Neural progenitor cell (in vitro differentiated cells): Measurements from ENCODE around the genes ACHE, VGF, CLDN15 and FIS1.

DNA sequence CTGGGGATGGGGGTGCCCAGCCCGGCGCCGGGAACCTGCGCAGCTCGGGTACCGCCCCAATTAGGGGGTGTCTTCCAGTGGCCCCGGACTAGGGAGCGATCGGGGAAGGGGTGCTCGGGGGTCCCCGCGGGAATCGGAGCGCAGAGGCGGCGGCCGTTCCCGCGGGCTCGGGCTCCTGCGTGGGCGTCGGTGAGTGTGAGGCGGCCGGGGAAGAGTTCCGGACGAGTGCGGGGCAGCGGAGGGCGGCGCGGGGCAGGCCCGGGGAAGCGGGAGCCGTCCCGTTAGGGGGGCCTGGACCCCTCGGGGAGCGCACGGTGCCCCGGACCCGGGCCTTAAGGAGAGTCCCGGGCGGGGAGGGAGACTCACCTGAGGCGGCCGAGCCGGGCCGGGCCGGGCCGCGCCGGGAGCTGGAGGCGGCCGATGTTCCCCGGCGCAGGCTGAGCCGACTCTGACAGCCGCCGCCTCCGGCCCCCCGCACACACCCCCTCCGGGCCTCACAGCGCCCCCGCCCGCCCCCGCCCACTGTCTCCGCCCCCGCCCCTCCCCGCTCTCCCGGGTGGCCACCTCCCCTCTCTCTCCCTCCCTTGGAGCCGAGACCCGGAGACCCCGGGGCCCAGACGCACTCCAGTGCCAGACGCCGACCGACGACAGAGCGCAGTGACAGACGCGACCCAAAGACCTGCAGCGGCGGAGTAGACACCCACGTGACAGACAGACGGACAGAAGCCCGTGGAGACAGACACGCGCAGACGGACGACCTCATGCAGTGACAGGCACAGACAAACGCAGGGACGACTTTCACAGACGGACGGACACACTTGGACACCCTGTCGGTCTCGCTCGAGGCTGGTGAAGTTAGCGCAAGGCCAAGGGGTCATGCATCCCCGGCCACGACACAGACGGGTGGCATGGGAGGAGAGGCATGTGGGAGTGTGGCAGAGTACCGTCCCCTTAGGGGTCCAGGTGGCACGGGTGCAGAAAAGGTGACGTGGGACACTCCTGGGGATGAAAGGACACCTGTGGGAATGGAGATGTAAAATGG is at the start of gene ACHE:
TSS of gene ACHE (minus strand) at position 453 of the 1,042 bp plus-strand sequence.
- RAMPAGE, long total RNA = no peak

DNA sequence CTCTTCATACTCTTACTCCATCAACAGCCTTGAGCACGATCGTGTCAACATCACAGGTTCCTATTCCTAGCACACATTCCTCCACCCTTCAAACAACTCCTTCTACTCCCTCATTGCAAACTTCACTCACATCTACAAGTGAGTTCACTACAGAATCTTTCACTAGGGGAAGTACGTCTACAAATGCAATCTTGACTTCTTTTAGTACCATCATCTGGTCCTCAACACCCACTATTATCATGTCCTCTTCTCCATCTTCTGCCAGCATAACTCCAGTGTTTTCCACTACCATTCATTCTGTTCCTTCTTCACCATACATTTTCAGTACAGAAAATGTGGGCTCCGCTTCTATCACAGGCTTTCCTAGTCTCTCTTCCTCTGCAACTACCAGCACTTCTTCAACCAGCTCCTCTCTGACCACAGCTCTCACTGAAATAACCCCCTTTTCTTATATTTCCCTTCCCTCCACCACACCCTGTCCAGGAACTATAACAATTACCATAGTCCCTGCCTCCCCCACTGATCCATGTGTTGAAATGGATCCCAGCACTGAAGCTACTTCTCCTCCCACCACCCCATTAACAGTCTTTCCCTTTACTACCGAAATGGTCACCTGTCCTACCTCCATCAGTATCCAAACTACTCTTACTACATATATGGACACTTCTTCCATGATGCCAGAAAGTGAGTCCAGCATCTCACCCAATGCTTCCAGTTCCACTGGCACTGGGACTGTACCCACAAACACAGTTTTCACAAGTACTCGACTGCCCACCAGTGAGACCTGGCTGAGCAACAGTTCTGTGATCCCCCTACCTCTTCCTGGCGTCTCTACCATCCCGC is 9.5 kb upstream of the MUC12 start:
- RAMPAGE, long total RNA = no peak

GRCh38 chr7:101130187-101130842 is 3.4 kb downstream of the SERPINE1 start:
- RAMPAGE, long total RNA = no peak

DNA sequence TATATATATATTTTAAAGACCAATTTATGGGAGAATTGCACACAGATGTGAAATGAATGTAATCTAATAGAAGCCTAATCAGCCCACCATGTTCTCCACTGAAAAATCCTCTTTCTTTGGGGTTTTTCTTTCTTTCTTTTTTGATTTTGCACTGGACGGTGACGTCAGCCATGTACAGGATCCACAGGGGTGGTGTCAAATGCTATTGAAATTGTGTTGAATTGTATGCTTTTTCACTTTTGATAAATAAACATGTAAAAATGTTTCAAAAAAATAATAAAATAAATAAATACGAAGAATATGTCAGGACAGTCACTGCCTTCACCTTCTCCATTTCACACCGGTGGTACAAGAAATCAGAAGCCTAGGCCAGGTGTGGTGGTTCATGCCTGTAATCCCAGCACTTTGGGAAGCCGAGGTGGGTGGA is 12.1 kb downstream of the SERPINE1 start:
- RAMPAGE, long total RNA = no peak

GRCh38 chr7:101164956-101166214 is at the start of gene VGF:
Gene VGF, minus strand, starts transcription at chr7:101165569.
- RAMPAGE, long total RNA = no peak

DNA sequence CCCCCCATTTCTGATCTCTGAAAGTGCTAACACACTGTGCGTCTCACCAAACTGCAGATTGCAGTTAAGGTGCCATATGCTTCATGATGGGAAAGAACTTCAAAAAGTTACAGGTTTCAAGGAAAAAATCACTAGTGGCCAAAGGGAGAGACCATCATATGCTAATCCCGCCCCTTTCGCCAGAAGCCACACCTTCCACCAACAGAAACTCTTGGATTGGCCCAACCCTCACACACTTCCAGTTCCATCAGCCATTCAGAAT is 2.2 kb upstream of the NAT16 start:
- RAMPAGE, long total RNA = no peak

GRCh38 chr7:101237532-101238423 is at the start of gene CLDN15:
Gene CLDN15, minus strand, starts transcription at chr7:101237802.
- RAMPAGE, long total RNA = no peak

GRCh38 chr7:101238424-101238682 is 751 bp upstream of the CLDN15 start:
- RAMPAGE, long total RNA = no peak

DNA sequence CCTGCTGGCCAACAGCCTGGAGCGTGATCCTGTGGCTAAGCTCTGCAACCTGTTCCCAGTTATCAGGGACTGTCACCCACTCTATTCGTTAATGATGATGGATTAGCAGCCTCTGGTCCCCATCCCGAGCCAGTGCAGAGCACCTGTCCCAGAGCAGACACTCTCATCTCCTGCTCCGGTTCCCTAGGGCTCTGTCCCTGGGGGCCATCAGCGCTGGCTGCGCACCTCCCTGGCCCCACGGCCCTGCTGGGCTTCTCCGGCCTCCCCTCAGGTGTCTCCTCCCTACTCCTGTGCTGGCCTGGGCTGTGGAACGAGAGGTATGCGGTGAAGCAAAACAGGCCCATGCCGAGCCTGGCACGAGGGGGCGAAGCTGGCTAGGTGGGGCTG is 1.1 kb upstream of the CLDN15 start:
- RAMPAGE, long total RNA = no peak

- RAMPAGE, long total RNA = no peak
These were observed at the start of gene FIS1 for GRCh38 chr7:101244530-101245519. Gene FIS1, minus strand, starts transcription at chr7:101245081.

GRCh38 chr7:101299292-101299880 is 22.2 kb downstream of the IFT22 start:
- RAMPAGE, long total RNA = no peak

- RAMPAGE, long total RNA = no peak
These were observed 4.5 kb downstream of the MYL10 start for GRCh38 chr7:101624552-101625047.

DNA sequence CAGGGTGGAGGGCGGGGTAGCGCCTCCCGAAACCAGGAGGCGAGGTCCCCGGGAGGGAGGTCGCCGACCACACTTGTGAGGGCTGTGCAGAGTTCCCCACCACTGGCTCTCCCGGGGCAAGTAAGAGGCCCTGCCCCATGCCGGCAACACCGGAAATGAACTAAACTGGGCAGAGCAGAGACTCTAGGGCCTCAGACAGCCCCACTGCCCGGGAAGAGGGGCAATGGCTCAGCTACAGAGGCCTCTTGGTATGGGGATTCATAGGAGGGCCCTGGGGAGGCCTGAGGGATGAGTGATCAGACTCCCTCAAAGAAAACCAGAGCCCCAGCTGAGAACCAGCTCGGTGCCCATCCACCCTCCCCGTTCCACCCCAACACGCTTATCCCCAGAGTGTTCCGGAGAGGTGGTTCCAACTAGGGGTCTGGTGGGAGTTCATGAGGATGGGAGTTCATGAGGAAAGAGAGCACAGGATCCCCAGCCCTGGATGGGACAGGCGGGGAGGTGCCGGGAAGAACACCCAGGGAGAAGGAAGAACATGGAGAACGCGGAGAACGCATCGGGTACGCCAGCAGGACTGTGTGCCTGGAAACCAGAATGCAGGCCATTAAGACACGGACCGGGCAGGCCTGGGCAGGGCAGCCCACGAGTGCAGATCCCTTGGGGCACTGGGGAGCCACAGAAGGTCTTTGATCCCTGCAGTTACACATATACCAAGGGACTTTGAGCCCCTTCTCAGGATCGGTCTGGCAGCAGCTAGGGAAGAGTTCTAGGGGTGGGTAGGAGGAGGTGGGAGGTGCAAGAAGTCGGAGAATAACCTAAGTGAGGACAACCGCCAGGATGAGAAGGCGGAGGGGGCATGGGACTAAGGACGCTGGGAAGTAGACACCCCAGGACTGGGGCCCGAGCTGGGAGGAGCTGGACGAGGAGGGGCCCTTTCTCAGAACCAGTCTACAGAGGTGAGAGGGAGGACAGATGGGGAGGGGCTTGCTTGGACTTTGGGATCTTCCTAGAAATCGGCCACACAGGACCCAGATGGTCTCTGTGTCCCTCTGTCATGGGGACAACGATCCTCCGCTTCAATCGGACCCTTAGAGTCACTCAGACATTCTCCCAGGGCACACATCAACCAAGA is 89.7 kb upstream of the MYL10 start:
- RAMPAGE, long total RNA = no peak

- RAMPAGE, long total RNA = no peak
These were observed 14.7 kb downstream of the CUX1 start for GRCh38 chr7:101832096-101832501.

DNA sequence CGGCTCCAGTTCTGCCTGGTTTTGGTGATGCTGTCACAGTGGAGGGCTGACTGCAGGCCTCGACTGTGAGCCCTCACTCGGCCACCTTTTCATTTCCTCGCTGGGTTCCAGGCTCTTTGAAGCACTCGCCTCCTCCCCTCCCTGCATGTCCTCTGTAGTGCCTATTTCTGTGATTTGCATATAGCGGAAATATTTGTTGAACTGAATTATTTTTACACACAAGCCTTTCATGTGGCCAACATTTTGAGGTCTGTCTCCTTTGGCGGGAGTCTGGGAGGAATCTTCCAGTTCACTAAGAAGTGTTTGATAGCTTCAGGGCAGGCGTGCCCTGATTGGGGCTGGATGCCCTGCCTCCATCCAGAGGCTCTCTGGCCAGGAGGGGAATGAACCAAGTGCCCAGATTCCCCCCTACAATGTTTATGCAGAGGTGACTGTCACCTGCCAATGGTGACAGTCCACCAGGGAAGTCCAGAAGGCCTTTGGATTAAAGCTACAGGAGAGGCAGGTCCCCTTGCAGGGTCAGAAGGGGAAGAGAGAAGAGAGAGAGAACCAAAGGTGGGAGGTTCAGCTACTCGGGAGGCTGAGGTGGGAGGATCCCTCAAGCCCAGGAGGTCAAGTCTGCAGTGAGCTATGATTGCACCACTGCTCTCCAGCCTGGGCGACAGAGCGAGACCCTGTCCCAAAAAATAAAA is 67.6 kb downstream of the CUX1 start:
- RAMPAGE, long total RNA = no peak

DNA sequence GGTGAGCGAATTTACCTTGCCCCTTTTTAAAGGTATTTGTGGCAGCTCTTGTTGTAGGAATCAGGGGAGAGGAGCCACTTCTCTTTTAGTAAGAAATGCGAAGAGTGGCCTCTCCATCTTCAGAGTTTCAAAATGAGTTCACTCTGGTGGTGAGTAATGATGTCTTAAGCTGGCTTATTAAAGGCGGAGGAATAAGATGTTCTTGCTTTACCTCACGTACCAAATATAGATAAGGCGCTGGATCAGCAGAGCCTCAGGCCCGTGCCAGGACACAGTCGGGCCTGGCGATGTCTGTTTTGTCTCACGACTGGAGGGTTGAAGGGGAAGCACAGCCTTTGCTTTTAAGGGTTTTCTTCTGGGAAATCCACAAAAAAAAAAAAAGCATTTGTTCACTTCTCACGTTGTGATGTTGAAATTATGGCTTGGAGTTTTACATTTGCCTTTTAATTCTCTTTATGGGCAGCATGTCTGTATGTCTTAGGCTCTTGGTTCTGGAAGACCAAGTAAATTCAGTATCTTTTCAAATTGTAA is 136.1 kb downstream of the CUX1 start:
- RAMPAGE, long total RNA = no peak

GRCh38 chr7:102061750-102062430 is 224.8 kb upstream of the SH2B2 start:
- RAMPAGE, long total RNA = no peak

DNA sequence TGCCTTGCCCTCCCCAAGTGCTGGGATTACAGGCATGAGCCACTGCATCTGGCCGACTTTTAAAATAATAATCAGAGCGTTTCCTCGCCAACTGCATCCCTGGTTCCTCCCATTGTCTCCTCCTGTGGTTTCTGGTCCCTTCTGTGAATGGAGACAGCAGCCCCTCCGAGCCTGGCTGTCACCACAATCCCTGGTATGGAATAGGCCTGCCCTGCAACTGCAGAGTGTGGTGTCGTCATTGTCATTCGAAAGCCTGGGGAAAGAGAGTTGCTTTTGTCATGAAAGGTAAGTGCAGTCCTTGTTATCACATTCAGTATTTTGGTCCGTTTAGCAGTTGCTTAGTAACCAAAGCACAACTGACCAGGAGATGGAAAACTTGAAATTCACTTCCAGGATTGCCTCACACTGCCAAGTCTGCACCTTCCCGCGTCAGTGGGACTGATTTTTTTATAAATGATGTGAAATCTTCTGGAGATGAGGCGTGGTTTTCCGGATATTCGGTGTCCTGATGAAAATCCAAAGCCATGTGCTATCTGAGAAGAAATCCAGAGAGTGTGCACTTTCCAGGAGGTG is 133.9 kb upstream of the SH2B2 start:
- RAMPAGE, long total RNA = no peak

DNA sequence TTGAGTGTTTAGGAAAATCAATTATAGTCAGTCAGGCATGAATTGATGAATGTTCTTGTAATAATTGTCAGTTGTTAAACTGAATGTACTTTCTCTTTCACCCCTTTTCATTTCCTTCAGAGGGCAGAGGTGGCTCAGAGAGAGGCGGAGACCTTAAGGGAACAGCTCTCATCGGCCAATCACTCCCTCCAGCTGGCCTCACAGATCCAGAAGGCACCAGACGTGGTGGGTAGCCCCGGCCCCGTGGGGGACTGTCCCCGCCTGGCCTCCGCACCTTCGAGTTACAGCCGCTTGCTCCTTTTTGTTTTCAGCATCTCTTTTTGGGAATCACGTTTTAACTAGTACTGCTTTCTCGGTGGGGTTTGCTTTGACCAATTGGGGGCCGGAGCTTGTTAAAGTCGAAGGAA is 116.3 kb upstream of the SH2B2 start:
- RAMPAGE, long total RNA = no peak

- RAMPAGE, long total RNA = no peak
These were observed 38.2 kb upstream of the SH2B2 start for GRCh38 chr7:102248134-102249146.